Colon Carcinoma Metastatic in the Lung (tissue), 2 donors: Measurements from ENCODE around the genes NR2F1 and ARSK.

DNA sequence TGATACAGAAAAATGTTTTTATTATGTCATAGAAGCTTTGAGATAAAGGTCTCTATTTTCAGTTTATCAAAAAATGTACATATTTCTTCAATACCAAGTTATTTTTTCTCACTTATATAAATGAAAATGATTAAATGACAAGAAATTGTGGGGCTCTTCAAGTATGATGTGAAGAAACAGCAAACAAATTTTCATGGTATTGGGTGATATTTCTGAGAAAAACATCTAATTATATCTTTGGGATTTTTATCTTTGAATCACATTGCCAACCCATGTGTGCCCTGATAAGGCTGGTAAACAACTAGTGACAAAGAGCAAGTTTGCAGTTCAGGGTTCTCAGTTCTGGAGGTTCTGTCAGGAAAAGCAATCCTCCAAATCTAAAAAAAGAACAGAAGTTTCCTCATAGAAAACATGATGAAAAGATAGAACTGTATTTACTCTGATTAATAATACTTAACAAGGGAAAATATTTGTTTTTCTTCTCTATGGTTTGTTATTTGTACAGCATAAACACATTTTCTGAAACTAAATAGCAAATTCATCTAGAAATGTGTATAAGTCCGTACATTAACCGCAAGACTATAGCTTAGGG lies 308.3 kb downstream of the ADGRV1 start:
- PRO-cap, 2 experiments, result peak in 1 of 2 experiments; most common plus-strand start position 339 of the sequence (in 1)

GRCh38 chr5:90878640-90879218 lies 320.1 kb downstream of the ADGRV1 start:
- PRO-cap, 2 experiments, result peak in 1 of 2 experiments; most common plus-strand start chr5:90879094 (in 1)

- PRO-cap, 2 experiments, result no peak in any of the 2 experiments
Measured at GRCh38 chr5:90917837-90918358, 359.3 kb downstream of the ADGRV1 start.

- PRO-cap, 2 experiments, result no peak in any of the 2 experiments
Measured at GRCh38 chr5:91006673-91007206, 376.4 kb downstream of the ARRDC3 start.

GRCh38 chr5:91373278-91374266 lies 9.5 kb downstream of the ARRDC3 start:
- PRO-cap, 2 experiments, result no peak in any of the 2 experiments

DNA sequence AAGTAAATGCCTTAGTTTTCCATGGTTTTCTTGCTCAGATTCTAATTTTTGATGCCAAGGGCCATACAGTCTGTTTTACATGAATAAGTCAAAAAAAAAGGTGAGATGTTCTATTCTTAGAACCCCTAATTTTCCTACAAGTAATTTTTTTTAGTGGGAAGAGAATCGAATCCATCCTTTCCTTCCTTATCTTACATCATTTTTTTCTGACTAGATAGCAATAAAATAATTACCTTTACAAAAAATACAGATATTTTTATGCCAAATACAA lies 921.0 kb upstream of the NR2F1 start:
- PRO-cap, 2 experiments, result no peak in any of the 2 experiments

- PRO-cap, 2 experiments, result peak in 2 of 2 experiments; most common plus-strand start chr5:93583224 (in 2)
Measured at GRCh38 chr5:93583015-93583825, at the start of gene NR2F1. NR2F1 (plus strand) TSS chr5:93583222.

- PRO-cap, 2 experiments, result peak in 1 of 2 experiments; most common plus-strand start chr5:93960356 (in 1)
Measured at GRCh38 chr5:93960136-93960567, 151.3 kb downstream of the FAM172A start.

GRCh38 chr5:94568806-94569233 lies 49.6 kb downstream of the KIAA0825 start:
- PRO-cap, 2 experiments, result no peak in any of the 2 experiments

GRCh38 chr5:94894396-94895071 lies 276.1 kb downstream of the SLF1 start:
- PRO-cap, 2 experiments, result no peak in any of the 2 experiments

DNA sequence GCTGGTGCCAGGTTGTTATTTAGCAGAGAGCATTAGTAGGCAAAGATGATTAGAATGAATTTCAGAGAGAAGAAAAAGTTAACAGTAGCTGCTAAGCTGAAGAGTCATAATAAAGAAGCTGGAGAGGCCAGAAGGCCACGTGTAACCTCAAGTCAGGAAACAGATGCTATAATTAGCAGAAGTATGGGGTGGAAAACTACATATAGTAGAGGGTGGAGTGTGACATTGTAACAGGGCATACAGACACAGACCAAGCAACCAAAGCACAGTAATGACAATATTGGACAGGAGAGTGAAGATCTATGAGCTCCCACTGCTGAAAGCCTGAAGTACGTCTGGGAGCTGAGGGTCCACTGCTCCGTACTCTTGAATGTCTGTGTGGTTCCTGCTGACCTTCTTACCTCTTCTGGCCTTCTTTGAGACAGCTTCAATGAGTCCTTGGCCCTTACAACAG lies 257.5 kb downstream of the MCTP1 start:
- PRO-cap, 2 experiments, result no peak in any of the 2 experiments

- PRO-cap, 2 experiments, result peak in 2 of 2 experiments; most common minus-strand start chr5:95081645 (in 2)
Measured at GRCh38 chr5:95081371-95081996, 203.4 kb downstream of the MCTP1 start.

DNA sequence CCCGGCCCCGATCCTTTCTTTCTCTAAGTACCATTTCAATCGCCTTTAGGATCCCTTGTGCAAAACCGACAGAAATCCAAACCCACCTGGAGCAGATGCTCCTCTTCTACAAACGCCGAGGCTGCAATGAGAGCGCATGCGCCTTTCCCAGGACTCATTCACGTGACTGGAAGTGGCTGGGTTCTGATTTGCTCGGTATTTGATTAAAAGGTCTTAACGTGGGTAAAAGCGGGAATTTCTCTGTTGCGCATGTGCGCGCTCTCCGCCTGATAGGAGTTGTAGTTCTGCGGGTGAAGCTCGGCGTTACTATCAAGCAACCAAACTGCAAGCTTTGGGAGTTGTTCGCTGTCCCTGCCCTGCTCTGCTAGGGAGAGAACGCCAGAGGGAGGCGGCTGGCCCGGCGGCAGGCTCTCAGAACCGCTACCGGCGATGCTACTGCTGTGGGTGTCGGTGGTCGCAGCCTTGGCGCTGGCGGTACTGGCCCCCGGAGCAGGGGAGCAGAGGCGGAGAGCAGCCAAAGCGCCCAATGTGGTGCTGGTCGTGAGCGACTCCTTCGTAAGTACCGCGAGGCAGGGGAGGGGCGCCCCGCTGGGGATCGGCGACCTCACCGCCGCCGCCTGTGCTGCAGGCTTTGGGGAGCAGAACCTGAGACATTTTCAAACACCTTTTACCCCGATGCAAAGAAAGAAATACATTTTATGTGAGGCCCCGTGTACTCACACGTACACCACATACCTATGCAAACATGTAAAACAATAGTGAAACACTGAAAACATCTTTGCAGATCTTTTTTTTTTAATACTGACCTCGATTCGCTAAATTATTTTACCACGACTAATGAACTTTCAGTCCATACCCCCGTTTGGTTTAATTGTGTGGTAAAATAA lies at the start of gene ARSK:
ARSK (plus strand) TSS at position 252 of the 887 bp plus-strand sequence.
- PRO-cap, 2 experiments, result peak in 2 of 2 experiments; most common plus-strand start position 336 of the sequence (in 2); most common minus-strand start position 110 of the sequence (in 1)

DNA sequence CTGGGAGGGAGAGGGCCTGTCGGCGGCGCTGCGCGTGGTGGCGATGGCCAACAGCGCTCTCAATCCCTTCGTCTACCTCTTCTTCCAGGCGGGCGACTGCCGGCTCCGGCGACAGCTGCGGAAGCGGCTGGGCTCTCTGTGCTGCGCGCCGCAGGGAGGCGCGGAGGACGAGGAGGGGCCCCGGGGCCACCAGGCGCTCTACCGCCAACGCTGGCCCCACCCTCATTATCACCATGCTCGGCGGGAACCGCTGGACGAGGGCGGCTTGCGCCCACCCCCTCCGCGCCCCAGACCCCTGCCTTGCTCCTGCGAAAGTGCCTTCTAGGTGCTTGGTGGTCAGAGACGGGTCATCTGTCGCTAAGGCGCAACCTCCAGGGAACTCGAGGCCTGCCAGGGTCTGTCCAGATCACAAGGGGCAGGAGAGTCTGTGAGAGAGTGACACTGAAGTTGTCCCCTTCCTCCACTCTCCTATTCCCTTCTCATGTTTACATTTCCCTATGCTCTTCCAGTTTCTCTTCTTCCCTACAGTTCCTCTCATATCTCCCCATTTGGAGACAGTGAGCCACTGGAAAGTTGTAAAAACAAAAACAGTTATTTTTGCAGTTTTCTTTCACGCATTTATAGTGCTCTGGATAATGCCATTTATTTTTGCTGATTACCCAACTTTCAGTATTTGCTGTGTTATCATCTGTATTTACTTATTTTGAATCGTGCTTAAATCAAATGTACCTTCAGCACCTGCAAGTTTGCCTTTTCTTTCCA lies 1.6 kb downstream of the GPR150 start:
- PRO-cap, 2 experiments, result peak in 1 of 2 experiments; most common minus-strand start position 98 of the sequence (in 1)

DNA sequence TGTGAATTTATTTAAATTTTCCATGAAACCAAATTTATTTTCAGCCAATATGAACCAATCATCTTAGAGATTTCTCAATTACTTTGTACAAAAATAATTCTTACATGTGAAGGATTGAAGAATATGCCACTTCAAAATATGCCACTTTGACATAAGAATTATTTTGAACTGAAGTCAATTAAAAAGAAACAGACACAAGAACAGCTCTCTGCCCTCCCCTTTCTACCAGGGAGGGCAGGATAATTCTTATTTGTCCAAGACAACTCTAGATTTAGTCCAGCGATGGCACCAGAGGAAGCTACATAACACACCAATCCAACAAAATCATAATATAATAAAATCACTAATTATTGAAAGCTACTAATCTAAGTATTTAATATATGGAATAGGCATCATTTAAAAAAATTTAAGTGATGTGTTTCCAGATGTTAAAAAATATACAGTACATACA lies 11.8 kb upstream of the SPATA9 start:
- PRO-cap, 2 experiments, result no peak in any of the 2 experiments

DNA sequence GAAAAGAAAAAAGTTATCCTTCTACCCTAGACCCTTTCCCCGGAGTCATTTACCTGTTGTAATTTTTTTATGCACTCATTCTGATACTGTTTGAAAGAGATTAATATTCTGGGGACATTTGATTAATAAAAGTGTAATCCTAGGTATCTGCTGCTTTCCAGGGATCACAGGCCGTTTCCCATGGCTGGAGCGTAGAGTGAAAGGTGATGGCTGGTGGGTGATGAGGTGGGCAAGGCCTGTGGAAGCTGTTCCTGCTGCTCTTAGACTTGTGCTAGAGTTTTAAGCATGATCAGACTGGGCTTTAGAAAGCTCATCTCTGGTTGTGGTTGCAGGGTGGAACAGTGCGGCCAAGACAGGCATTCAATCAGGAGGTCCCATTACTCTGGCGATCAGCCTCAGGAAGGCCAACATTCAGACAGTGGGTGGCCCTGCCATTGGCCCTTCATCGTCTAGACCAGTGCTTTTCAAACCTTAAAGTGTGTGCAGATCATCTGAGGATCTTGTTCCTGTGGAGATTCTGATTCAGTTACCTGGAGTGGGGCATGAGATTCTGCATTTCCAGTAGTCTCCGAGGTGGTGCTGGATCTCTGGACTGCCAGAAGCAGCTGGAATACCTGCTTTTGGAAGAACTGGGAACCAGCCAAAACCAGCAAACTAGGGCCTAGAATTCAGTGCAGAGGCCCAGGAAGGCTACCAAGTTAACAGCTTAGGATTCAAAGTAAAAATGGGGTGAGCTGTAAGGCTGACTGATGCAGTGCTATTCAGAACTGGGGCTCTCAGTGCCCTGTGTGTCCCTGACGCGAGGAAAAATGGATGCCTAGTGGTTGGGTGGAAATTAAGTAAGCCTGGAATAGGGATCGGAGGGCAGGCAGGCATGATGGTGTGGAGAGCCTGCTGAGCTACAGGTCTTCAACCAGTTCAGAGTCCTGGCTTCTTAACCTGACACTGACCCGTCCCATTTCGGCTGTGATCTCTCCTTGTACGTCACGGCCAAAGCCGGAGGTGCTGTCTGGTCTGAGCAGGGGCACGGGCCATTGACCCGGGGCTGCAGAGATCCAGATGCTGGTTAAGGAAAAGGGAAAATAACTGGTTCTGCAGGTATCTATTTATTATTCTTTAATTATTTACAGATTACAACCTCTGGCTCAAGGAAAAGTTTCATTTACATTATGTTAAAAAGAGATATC lies 27.5 kb downstream of the RHOBTB3 start:
- PRO-cap, 2 experiments, result no peak in any of the 2 experiments

DNA sequence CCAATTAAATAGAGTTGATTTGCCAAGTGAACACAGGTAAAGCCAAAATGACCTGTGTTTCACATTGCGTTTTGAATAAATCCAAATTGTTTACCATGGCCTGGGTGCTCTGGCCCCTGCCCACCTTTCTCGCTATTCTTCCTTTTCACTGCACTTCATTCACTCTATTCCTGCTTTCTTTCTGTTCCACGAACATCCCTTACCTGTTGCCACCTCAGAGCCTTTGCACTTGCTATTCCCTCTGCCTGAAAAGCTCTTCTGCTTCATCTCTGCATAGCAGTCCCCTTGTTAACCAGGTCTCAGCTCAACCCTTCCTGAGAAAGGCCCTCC lies 6.8 kb downstream of the GLRX start:
- PRO-cap, 2 experiments, result no peak in any of the 2 experiments

GRCh38 chr5:95852608-95853276 lies 30.2 kb upstream of the GLRX start:
- PRO-cap, 2 experiments, result no peak in any of the 2 experiments

GRCh38 chr5:95856615-95857076 lies 34.1 kb upstream of the GLRX start:
- PRO-cap, 2 experiments, result no peak in any of the 2 experiments

- PRO-cap, 2 experiments, result no peak in any of the 2 experiments
Measured at GRCh38 chr5:95861227-95861891, 38.8 kb upstream of the GLRX start.